Right cardiac atrium (tissue), 1 donor: ENCODE data around the gene ABHD15.

DNA sequence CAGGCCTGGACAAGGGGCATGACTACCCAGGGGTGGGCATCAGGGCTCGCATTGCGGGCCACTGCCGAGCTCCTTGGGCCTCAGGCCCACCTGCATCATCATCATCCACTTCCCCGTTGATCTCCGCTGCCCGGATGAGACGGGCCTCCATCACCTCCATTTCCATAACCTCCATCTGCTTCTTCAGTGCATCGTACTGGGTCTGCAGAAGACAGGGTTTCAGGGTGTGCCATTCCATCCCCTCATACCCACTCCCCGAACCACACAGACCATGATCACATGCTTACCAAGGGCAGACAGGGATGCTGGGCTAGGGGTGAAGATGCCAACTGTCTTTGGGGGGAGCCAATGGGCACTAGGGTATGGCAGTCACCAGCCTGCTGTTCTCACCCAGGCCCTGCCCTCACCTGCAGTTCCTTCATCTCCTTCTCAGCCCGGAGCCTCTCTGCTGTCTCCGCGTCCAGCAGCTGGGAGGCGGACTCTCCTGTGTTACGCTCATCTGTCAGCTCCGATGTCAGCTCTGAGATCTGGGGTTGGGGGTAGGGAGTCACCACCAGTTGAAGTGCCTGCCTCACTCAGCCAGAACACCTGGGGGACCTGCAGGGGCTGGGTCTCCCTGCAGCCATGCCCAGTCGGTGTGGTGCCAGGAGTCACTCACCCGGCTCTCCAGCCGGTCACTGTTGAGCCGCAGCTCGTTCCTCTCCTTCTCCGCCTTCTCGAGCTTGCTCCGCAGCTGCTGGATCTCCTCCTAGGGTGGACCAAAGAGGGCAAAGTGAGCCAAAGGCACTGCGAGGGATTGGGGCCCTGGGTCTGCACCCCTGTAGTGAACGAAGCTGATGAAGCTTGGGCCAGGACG, 55.0 kb downstream of the PIPOX start:
- PRO-cap: no peak

- PRO-cap: no peak
Observed at GRCh38 chr17:29106967-29107463, 64.1 kb downstream of the PIPOX start.

GRCh38 chr17:29131722-29132600, 48.2 kb downstream of the MYO18A start:
- PRO-cap: no peak

- PRO-cap: bidirectional peak, plus-strand start at chr17:29139138, minus-strand start at chr17:29138944
Observed at GRCh38 chr17:29138193-29139005, 41.8 kb downstream of the MYO18A start.

DNA sequence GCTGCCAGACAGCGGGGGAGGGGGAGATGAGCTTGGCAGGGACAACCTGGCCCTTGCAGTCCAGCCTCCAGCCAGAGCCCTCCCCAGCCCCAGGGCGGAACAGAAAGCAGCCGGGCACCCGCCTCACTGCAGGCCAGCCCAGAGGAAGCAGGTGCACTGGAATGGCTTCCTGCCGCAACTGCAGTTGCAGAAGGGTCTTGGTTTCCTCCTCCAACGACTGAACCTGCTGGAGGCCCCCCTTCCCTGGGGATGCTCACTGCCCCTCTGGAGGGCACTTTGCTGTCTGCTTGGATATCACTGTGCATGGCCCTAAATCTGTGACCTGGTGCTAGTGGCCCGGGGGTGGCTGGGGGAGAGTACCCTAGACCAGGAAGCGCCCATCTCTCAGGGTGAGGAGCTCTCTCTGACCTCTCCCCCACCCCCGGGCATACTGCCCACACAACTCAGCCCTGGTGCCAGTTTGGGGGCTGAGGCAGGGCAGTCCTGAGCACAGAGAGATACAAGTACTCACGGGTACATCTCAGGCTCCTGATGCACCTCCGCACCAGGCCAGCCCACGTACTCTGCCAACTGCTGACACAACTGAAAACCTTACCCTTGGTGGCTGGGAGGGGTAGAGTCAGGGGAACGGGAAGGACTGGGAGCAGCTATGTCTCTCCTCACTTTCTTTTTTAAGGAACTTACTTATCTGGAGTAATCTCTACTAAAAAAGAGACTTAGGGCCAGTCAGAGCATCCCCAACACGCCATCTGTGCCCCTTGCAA, 41.0 kb downstream of the MYO18A start:
- PRO-cap: bidirectional peak, plus-strand start at position 126 of the sequence, minus-strand start outside the sequence; unidirectional peak, plus-strand start at position 616 of the sequence

GRCh38 chr17:29177660-29178496, 2.3 kb downstream of the MYO18A start:
- PRO-cap: no peak

DNA sequence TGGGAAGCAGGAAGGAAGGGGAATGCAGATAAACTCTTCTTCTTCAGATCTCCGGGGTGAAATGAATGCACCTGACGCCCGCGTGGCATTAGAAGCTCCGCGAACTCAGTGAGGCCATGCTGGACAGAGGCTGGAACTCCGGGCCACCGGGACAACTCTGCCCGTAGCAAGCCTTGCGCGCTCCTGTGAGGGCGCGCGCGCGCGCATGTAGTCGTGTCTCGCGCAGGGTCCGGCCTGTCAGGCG, 198 bp upstream of the TAOK1 start:
- PRO-cap: bidirectional peak, plus-strand start outside the sequence, minus-strand start at position 187 of the sequence

DNA sequence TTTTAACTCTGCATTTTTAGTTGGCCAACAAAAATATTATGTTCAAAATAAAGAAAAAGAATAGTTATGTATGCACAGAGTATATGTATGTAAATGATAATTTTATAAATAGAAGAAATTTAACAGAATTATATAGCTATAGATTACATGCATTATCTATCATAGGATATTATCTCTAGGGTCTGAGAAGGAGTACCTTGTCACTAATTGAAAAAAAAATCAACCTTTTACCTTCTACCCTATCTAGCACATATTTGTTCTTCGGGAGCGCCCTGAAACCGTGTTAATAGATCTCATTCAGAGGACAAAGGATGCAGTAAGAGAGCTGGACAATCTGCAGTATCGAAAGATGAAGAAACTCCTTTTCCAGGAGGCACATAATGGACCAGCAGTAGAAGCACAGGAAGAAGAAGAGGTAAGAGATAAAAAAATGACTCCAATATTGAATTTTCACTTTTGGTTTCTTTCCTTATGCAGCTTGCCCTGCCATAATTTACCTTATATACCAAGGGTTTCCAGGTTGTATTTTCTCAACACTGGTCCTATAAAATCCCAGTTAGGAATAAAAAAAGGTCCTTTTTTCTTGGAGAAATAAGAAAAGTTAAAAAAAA, 71.4 kb downstream of the ABHD15 start:
- PRO-cap: no peak

DNA sequence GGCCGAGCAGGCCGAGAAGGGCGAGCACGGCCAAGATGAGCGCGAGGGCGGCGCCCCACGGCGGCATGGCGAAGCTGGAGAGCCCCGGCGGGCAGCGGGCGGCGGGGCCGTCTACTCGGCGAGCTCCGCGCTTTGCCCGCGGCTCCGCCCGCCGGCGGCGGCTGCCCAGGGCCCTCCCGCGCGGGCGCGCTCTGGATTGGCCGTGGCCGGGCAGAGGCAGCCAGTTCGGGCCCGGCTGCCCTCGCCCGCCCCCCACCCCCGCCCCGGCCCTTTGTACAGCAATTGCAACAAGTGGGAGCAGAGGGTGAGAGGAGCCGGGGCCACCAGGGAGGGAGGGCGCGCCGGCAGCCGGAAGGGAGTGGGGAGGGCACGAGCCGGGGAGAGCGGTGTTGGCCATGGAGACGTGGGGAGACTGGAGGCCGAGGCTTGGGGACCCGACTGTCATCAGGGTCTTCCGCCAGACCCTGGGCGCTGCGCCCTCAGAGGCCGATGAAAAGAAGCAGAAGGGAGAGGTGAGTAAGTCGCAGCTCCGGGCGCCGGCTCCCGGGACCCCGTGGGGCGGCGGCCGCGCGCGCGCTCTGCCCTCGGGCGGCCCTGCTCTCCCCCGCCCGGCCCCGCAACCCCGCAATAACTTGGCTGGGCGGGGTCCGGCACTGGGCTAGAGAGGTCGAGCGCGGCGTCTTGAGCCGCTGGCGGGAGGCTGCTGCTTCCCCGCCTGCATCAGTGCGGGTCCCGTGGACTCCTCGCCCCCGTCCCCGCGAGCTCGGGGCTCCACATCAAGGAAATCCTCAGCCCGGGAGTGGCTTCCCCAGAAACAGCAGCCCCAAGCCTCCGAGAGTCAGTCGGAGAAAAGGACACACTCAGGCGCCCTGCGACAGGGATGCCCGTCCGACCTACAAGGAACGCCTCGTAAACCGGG, at the start of gene ABHD15:
Gene ABHD15 (minus strand): TSS at position 138 of the 919 bp plus-strand sequence.
- PRO-cap: bidirectional peak, plus-strand start at position 308 of the sequence, minus-strand start at position 134 of the sequence

DNA sequence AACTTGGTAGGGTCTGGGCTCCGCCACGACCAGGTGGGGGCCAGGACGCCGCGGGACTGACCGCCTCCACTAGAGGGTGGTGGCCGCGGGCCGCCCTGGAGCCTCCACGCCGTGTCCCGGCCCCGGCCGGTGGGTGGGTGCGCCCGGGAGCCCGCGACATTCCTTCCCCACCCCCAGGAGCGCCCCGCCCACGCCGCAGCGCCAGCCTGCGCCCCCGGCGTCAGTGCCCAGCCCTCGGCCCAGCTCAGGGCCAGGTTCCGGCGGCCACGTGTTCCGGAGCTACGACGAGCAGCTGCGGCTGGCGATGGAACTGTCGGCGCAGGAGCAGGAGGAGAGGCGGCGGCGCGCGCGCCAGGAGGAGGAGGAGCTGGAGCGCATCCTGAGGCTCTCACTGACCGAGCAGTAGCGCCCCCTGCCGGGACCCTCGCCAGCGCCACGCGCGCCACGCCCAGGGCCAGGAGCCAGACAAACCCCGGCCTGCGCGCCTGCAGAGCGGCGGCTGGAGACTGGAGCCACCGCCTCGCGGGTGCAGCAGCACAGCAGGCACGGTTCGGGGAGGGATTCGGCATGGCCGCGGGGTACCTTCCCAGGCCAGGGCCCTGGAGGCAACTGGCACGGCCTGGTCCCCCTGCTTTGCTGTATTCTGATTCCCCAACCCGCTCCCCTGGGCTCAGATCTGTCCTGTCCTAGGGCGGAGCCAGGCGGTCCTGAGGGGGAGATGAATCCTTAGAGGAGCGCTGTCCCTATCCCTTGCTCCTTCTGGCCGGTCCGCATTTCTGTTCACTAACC, 9.3 kb downstream of the CORO6 start:
- PRO-cap: no peak

GRCh38 chr17:29672015-29672469, 49.3 kb upstream of the CORO6 start:
- PRO-cap: no peak

DNA sequence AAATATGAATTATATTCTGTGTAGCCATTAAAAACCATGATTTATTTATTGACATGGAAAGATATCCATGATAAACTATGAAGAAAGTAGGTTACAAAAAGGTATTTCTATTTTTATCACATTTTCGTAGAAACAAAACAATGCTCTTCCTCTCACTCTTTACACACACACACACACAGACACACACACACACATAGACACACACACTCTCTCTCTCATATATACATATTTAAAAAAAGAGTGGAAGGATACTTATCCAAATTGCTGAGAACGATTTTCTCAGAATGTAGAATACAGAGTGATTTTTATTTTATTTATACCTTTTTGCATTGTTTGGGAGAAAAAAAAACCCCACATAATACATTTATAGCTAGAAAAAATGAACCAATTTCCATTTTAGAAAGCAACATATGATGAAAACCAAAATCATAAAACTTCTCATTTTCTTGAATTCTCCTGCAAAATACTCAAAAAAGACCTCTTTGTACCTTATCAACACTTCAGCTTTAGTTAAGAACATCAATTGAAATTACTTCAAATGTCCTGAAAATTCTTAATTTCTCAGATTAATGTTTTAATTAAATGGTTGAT, 68.1 kb upstream of the CORO6 start:
- PRO-cap: no peak

DNA sequence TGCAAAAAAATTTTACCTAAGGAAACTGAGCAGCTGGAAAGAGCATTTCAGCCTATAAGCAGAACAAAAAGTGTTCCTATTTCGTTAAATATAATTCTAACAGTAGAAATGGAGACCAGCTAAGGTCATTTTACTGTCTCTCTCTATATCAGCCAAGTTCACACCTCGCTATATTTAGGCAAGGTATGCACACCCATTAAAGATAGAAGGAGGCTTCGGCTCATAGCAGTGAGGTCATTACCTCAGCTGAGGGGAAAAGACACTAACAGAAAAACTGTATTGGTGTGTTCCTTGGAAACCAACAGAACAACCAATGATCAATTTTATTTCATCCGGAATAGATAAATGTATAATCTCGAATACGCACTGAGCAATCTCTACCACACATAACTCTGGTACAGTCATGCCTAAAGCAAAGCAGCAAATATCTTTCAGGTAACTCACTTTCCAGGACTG, 109.8 kb upstream of the CORO6 start:
- PRO-cap: no peak

DNA sequence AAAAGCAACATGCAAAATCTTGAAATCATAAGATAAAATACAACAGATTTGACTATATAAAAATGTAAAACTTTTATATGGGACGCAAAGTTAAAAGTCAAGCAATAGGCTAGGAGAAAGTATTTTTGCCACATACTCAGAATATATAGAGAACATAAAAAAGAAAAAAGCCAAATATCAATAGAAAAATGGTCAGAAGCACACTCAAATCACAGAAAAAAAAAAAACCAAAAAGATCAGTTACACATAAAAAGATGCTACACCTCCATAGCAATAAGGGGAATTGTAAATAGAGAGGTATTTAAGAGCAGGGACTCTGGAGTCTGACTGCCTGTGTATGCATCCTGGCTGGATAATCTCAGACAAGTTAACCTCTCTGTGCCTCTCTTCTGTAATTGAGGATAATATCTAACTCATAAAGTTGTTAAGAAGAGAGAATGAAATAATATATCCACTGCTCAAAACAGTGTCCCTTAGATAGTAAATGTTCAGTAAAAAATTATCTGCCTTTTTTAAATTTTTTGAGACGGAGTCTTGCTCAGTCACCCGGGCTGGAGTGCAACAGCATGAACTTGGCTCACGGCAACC, 130.0 kb upstream of the CORO6 start:
- PRO-cap: no peak

GRCh38 chr17:29847478-29848560, 82.2 kb downstream of the SSH2 start:
- PRO-cap: no peak

DNA sequence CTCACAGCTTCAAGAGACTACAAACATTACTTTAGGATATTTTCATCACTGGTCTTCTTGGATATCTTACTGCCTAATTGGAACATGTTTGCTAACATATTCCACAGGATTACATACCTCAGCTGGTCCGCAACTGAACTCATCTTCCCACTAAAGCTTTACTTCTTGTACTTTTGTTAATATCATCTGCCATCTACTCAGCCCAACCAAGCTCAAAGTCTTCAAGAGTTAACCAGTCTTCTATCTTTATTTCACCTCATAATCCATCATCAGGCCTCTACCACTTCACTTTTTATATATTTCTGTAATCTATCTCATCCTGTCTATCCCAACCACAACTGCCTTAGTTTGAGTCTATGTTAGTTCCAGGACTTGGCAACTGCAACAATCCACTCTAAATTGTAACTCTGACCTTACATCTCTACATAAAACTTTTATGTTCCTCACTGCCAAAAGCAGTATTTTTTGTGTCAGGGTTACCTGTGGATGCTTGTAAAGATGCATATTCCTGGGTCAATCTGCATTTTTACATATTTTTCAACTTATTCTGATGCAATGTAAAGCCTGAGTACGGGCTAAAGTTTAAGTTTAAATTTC, 45.5 kb downstream of the SSH2 start:
- PRO-cap: no peak

DNA sequence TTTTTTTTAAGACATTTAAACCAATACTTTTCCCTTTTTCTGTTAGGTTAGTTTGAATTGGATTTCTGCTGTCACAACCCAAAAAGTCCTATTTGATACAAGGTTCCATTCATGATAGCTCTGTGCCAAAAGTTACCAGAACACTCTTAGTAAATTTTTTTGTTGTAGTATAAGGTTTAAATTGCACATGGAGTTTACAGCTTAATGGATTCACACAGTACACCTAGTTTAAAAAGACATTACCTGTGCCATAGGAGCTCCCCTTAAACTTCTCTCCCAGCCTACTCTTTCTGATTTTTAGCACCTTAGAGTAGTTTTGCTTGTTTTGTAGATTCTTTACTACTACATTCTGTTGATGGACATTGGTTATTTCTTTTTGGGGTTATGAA, 47.6 kb downstream of the SLC6A4 start:
- PRO-cap: no peak

DNA sequence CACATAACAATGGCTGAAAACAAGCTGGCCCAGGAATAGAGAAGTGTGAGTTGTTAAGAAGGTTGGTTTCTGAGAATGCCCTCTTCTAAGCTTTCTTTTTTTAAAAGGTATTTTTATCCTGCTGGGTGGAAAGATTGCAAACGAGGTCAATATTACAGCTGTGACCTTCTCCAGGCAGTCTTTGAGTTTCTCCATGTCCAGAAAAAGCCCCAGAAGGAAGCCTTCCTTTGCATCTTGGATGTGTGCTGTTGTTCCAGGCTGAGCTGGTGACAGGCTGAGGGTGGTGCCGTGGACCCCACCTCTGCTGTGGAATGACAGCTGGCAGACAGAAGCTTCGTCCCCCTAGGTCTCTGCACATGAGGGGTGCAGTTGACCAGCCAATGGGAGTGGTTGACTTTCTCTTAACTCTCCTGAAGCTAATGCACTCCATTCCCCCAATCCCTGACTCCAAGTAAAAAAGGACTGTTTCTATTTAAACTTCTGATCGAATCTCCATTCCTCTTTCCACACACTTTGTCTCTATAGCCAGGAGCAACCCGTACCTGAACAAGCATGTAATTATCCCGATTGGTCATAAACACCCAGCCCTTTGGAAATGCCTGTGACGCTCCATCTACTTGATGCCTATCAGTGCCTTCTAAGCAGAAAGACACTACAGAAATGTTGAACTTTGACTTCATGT, 9.9 kb downstream of the SLC6A4 start:
- PRO-cap: no peak

GRCh38 chr17:30243193-30243418, 7.6 kb upstream of the SLC6A4 start:
- PRO-cap: no peak

DNA sequence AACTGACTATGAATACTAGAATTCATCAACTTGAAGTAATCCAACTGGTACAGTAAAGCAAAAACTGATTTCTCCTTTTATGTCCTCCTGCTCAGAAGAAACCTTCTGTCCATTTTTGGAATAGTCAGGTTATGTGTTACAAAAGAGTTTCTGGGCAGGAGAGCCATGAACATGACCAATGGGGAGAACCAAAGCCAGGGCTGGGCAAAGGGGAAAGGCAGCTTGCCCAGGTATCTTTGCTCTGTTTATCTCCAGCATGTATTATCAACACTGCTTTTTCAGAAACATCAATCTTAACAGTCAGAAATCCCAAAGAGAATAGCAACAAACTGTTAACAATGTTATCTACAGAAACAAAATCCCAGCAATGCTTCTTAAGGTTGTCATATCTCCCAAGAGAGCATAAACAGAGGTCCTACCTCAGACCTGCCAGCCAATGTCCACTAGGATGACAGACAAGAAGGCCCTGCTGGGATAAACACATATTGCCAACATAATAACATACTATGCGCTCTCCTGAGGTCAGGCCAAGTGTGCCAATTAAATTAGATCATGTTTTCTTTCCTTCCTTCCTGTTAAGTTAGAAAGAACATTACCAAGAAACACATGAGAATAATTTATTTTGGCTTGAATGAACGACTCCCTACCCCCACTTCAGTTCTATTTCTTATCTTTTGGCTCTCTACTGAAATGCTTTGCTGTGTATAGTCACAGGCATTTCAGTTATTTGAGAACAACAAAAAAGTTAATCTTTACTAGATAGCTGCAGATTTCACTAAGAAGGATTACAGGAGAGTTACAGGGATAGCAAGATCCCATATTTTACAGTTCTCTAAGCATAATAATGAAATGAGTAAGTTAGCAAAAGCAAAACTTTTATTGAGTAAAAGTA, 27.9 kb downstream of the BLMH start:
- PRO-cap: no peak